BJ (cell line): ENCODE data around the gene USH1C.

DNA sequence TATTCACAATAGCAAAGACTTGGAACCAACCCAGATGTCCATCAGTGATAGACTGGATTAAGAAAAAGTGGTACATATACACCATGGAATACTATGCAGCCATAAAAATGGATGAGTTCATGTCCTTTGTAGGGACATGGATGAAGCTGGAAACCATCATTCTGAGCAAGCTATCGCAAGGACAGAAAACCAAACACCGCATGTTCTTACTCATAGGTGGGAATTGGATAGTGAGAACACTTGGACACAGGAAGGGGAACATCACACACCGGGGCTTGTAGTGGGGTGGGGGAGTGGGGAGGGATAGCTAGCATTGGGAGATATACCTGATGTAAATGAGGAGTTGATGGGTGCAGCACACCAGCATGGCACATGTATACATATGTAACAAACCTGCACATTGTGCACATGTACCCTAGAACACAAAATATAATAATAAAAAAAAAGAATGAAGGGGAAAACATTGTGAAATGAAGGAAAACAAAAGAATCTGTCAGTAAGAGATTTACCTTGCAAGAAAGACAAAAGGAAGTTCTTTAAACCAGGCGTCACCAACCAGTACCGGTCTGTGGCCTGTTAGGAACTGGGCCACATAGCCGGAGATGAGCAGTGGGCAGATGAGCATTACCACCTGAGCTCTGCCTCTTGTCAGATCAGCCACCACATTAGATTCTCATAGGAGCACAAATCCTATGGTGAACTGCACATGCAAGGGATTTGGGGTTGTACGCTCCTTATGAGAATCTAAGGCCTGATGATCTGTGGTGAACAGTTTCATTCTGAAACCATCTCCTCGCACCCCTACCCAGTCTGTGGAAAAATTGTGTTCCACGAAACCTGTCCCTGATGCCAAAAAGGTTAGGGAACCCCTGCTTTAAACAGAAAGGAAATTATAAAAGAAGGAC, 108.5 kb downstream of the CYP2R1 start:
- CAGE, long polyA plus RNA: no peak
- RRBS: no CpG with 5 or more reads among the region's 9 CpGs

DNA sequence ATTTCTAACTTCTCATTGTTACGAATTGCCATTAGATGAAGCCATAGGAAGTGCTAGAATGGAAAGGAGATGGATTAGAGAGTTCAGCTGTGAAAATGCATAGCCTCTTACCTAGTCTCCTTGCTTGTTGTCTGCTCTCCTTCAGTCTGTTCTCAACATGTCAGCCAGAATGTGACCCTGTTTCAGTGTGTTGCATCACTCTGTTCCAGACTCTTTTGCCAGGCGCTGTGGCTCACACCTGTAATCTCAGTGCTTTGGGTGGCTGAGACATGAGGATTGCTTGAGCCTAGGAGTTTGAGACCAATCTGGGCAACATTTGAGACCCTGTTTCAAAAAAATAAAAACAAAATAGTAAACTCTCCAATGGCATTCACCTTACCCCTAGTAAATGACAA, 39.5 kb downstream of the CYP2R1 start:
- CAGE, long polyA plus RNA: no peak
- RRBS: no CpG with 5 or more reads among the region's 2 CpGs

DNA sequence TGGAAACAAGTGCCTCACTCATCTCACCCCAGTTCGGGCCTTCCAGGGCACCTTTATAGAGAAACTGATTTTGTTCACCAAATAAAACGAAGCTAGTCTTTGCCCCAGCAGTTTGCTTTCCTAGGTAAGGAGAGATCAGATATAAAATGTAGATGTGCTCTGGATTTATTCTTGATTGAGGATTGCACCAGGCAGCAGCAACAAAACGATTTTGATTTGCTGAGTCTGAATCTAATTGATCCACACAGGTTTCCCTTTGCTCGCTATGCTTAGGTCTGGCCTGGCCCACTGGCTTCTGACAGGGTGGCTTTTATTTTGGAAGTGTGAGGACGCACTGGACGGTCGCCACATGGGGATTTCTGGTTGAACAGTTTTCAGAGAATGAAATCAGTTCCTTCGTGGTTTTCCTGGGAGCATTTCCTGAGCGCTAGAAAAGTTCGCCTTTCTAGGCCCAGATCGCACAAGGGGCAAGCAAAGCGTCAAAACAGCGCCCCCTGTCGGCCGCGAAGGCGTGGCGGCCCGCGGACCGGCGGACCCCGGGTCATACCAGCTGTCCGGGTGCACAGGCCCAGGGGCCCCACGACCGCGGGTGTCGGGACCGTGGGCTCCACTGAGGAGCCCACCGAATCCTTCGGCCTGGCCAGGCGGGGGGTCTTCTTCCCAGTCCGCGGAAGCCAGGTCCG, 12.6 kb upstream of the CYP2R1 start:
- CAGE, long polyA plus RNA: no peak
- RRBS: 4% methylated on average over 1 of the region's 35 CpGs

DNA sequence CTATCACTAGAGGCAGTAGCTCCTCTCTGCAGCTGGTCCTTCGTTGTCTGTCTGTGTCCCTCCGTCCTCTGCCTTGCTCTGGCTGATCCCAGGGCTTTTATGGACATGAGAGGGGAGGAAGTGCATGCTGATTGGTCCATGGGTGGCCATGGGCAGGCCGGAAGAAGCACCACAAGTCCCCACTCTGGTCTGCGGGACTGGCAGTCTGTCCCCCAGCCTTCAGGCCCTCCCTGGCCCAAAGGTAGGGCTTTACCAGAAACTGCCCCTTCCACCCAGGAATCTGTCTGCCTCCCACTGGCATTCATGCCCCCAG, 38.6 kb upstream of the CALCB start:
- CAGE, long polyA plus RNA: no peak
- RRBS: no CpG with 5 or more reads among the region's 4 CpGs

- CAGE, long polyA plus RNA: no peak
- RRBS: no CpG with 5 or more reads among the region's 23 CpGs
These were observed 1.3 kb downstream of the CALCB start for GRCh38 chr11:15074429-15075403.

GRCh38 chr11:15818383-15818963, 537.9 kb downstream of the SOX6 start:
- CAGE, long polyA plus RNA: no peak
- RRBS: no CpG with 5 or more reads among the region's 6 CpGs

- CAGE, long polyA plus RNA: no peak
- RRBS: no CpG with 5 or more reads among the region's 7 CpGs
These were observed 536.6 kb downstream of the SOX6 start for GRCh38 chr11:15819763-15820138.

GRCh38 chr11:15968762-15969852, 387.2 kb downstream of the SOX6 start:
- CAGE, long polyA plus RNA: no peak
- RRBS: no CpG with 5 or more reads among the region's 13 CpGs

DNA sequence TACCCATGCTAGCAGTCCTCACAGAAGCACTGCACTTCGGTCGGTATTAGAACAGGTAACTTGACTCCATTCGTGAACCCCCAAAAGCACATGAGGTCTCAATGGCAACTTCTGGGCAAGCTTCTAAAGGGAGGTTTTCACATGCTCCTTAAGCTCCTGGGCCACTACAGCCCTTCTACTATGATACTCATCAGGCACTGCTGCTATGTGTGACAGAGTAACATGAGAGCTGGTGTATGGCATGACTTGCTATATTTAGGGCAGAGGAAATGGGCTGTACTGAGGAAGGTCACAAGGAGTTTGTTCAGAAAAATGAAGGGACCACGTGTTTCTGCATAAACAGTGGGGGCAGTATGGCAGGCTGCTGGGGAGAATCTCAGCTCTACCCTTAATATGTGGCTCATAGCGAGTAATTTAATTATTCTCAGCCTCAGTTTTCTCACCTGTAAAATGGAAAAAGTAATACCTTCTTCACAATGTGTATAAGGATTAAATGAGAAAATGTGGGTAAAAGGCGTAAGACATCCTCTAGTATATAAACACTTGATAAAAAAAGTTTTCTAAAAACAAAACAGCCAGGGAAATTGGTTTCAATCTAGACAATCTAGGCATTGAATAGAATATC, 343.9 kb downstream of the SOX6 start:
- CAGE, long polyA plus RNA: no peak
- RRBS: no CpG with 5 or more reads among the region's 6 CpGs

GRCh38 chr11:16603733-16604780, 134.4 kb upstream of the C11orf58 start:
- CAGE, long polyA plus RNA: no peak
- RRBS: 9% methylated on average over 12 of the region's 57 CpGs

DNA sequence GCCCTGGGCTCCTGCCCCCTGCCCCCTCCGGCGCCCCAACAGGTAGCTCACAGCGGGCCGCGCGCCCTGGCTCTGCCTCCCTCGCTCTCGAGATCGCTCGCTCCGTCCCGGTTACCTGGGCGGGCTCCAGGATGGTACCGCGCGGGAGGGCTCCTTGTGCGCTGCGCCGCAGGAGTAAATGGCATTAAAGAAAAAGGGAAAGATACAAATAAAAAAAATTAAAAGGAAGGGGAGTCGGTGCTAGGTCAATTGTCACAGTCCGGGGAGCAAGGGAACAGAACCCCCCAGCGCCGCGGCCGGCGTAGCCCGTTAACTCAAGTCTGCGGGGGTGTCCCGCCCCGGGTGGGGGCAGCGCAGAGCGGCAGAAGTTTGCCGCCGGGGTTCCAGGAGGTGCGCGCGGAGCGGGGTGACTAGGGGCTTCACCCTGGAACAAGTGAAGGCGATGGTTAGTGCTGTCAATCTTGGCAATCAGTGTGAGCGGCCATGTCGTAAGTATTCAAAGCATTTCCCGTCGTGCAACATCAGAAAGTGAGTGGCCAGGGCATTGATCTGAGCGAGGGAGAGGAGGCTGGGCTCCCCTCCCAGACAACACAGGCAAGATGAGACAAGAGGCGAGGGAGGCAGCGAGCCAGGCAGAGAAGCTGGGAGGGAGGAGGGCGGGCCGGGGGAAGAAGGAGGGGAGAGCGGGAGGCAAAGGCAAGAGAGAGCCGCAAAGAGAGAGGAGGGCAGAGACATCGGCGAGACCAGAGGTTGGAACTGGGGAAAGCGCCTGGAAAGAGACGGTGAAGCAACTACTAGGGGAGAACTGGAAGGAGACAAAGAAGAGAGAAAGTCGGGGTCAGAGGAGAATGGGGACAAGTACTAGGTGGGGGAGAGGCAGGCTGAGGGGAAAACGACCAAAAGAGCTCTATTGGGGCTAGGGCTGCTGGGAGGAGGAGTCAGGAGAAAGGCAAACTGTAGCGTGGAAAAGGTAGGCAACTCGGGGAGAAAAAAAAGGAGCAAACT, 130.9 kb upstream of the C11orf58 start:
- CAGE, long polyA plus RNA: no peak
- RRBS: 5% methylated on average over 19 of the region's 58 CpGs

- CAGE, long polyA plus RNA: no peak
These were observed 114.4 kb downstream of the PLEKHA7 start for GRCh38 chr11:16899851-16900123.

GRCh38 chr11:16920460-16921041, 93.7 kb downstream of the PLEKHA7 start:
- CAGE, long polyA plus RNA: no peak
- RRBS: no CpG with 5 or more reads among the region's 7 CpGs

DNA sequence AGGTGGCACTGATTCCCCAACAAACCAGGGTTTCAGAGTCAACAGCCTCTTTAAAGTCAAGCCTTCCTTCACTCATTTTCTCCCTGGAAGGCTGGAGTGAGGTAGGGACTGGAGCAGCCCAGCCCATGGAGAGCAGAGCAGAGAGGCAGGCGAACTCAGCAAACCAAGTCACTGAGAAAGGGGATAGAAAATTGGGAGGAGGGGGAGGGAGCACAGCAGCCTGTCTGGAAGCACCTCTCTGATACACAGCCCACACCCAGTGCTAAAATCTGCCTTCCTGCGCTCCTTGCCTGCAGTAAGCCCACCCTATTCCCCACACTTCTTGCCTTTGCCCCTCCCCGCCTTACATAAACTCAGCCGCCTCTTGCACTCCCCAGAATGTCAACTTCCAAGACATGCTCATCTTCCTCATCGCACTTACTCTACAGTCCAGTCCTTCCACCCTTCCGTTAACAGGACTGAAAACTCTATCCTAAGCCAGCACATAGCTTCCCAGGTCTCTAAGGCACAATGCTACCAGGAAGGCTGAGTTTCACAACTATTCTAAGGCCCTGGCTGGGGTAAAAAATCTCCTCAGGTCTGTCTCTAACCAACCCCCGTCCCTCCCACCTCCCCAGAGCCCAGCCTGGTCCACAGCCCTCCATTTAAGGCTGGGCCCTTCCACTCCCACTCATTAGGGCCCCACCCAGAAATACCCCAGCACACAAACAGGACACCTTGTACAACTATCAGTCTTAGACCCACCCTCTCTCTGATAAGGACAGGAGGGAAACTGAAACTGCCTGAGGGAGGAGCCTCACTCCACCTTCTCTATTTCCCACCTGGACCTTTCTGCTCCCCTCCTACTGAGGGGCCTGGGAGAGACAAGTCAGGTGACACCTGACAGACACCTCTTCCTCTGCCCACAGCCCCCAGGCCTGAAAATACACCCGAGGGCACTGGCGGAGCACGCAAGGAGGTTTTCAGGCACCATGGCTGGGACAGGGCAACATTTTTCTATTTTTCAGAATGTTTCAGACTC, 90.5 kb downstream of the PLEKHA7 start:
- CAGE, long polyA plus RNA: no peak
- RRBS: no CpG with 5 or more reads among the region's 10 CpGs

DNA sequence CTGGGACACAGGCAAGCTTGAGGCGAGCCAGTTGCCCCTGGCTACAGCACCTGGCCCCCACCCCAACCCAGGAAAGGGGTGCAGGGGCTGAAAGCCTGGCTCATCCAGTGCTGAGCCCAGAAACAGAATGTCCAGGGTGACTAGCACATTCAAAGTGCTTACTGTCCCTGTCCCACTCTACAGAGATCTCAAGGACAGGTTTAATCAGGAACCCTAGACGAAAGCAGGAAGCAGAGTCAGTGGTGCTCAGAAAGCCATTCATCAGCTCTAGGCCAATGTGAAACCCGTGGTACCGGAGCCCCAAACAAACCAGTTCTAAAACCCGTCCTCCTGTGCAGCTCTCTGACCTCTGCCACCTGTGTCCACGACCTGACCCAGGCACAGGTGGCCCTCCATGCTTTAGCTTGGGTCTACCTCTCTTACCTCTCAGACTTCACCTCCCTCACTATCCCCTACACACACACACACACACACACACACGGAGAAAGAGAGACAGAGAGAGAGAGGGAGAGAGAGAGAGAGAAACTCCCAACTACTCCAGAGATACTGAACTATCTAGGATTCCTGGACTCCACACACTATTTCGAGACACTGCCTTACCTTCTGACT, 31.8 kb downstream of the PLEKHA7 start:
- CAGE, long polyA plus RNA: no peak
- RRBS: no CpG with 5 or more reads among the region's 8 CpGs

- CAGE, long polyA plus RNA: no peak
- RRBS: no CpG with 5 or more reads among the region's 4 CpGs
These were observed 28.0 kb downstream of the PLEKHA7 start for GRCh38 chr11:16986039-16986717.

- CAGE, long polyA plus RNA: no peak
- RRBS: 2% methylated on average over 18 of the region's 39 CpGs
These were observed 190 bp upstream of the PLEKHA7 start for GRCh38 chr11:17014472-17014735.

DNA sequence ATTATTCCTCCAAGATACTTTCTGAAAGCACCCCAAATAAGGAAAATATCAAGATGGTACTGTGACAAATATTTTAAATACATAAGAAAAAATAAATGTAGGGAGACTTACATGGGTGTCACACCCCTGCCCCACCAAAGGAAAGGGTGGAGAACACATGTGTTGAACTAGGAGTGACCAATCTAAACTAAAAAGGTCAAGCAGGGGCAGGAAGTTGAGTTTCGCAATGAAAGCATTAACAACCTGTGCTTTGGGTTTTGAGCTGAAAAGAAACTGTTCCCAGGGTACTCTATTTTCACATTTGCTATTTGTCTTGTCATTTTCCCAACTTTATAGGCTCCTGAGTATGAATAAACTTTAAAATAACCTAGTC, 42.9 kb downstream of the PIK3C2A start:
- CAGE, long polyA plus RNA: no peak
- RRBS: no CpG with 5 or more reads among the region's 1 CpG

GRCh38 chr11:17531622-17532162, 12.5 kb downstream of the USH1C start:
- CAGE, long polyA plus RNA: no peak
- RRBS: no CpG with 5 or more reads among the region's 7 CpGs

GRCh38 chr11:17544046-17544715, at the start of gene USH1C:
Gene USH1C (minus strand): TSS chr11:17544416.
- CAGE, long polyA plus RNA: no peak
- RRBS: 14% methylated on average over 16 of the region's 45 CpGs